Skeletal muscle satellite cell (primary cell): ENCODE data around the genes TGIF2 and GHRH.

DNA sequence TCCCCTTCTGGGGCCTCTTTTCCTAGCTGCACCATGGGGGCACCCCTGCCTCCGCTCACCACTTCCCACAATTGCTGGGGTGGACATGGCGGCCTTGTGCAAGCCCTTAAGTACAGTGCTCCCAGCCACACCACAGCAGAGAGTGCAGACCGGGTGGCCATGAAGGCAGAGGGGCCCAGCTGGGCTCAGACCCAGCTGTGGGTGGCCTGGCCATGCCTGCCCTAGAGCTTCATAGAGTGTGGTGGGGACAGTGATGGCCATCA is 1.3 kb downstream of the MYL9 start:
- CAGE, long polyA plus RNA = no peak

DNA sequence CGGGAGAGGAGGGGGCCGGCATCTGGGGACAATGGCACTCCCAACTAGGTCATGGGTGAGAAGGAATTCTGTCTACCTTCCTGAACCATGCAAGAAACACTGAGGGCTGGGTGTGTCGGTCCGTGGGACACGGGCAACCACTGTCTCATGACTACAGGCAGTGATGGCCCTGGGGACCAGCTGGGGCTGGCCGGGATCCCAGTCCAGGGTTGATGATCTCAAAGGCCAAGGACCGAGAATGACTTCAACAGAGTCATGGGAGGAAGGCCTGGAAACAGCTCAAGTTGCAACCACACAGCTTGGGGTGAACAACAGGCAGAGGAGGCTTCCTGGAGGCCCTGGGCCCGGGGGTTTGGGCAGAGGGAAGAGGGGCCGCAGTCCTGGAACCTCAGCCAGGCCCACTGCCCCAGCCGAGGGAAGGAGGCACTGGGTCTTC is 1.8 kb downstream of the MYL9 start:
- CAGE, long polyA plus RNA = no peak

- CAGE, long polyA plus RNA = start-site peak on the plus strand at chr20:36573323-36573636, 37 and 23 reads in 2 replicates
Measured at GRCh38 chr20:36573139-36573960, at the start of gene TGIF2. Gene TGIF2 (plus strand): TSS chr20:36573597.

DNA sequence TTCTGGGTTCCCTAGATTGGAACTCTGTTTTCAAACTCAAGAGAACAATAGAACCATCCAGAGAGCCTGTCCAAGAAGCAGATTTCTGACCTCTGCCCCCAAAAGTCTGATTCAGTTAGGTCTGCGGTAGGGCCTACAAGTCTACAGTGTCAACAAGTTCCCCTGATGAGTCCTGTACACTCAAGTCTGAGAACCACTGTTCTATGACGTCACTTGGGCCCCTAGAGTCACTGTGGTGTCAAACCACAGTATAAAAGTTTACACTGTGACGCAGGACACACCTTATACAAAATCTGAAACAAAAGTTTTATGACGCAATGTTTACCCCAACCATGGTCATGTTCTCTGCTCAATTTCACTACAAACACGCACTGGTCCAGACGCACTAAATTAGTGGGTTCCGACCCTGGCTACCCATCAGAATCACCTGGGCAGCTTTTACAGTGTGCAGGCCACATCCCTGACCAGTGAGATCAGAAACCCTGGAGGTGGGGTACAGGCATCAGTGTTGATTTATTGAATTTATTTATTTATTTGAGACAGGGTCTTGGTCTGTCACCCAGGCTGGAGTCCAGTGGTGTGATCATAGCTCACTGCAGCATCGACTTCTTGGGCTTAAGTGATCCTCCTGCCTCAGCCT is 17.8 kb downstream of the SLA2 start:
- CAGE, long polyA plus RNA = no peak

GRCh38 chr20:36779834-36781027 is 6.7 kb upstream of the DSN1 start:
- CAGE, long polyA plus RNA = no peak

- CAGE, long polyA plus RNA = no peak
Measured at GRCh38 chr20:36793832-36794330, 20.3 kb upstream of the DSN1 start.

DNA sequence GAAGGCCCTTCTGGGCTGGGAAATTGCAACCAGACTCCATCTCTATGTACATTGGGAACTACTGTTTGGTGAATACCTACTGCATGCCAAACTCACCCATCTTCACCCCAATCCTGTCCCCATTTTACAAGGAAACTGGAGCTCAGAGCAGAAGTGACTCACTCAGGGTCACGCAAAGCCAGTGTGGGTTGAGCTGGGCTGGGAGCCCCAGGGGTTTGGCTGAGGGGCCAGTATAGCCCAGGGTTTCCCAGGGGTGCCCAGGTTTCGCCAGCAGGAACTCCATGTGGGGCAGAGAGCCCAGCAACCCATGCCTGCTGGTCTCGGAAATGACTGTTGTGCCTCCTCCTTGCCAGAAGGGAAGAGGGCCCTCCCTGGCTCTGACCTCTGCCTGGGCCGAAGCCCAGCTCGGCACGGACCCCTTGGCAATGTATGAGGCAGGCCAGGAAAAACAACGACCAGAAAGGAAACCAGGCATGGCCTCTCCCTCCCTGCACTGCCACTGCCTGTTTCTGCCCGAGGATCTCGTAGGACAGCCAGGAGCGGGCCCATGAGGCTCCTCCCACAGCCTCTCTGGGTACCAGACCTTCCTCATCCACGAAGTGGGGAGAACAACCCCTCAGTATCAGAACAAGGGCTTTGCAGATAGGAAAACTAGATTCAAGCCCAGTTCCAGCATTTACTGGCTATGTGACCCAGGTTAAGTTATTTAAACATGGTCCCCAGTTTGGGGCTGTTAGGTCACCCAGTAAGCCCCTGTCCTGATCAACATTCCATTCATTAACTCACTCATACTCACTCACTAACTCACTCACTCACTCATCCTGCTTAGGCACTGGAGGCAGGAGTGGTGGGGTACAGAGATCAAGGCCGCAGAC is 32.0 kb downstream of the SOGA1 start:
- CAGE, long polyA plus RNA = no peak

DNA sequence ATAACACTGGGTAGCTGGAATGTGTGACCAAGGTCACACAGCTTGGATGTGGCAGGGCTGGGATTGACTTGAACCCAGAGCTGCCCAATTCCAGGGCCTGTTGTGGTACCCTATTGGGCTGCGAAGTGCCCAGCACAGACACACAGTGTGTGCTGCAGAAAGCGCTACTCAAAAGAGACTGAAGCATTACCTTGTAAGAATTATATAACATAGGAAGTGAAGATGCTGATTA is 3.6 kb upstream of the SOGA1 start:
- CAGE, long polyA plus RNA = no peak

DNA sequence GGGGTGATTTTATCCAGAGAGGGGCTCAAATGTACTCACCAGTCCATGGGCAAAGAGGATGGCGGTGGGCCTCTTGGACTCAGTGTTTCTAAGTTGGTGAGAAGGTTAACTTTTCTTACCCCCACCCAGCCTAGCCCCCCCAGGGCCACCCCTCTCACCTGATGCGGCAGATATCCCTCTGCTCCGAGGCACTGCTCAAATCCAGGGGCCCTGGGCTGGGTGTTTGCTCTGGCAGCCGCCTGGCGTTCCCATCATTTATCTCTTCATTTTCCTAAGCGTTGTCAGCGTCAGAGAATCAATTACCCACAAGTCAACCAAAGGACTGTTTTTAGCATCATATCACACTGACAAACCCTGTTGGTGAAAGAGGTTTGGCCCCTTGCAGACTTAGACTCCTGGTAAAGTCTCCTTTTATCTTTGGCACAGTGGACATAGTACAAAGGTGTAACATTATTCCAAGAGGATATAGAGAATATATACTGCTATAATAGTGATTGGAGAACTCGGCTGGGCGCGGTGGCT is at the start of gene GHRH:
GHRH (minus strand) TSS at position 230 of the 522 bp plus-strand sequence.
- CAGE, long polyA plus RNA = no peak

DNA sequence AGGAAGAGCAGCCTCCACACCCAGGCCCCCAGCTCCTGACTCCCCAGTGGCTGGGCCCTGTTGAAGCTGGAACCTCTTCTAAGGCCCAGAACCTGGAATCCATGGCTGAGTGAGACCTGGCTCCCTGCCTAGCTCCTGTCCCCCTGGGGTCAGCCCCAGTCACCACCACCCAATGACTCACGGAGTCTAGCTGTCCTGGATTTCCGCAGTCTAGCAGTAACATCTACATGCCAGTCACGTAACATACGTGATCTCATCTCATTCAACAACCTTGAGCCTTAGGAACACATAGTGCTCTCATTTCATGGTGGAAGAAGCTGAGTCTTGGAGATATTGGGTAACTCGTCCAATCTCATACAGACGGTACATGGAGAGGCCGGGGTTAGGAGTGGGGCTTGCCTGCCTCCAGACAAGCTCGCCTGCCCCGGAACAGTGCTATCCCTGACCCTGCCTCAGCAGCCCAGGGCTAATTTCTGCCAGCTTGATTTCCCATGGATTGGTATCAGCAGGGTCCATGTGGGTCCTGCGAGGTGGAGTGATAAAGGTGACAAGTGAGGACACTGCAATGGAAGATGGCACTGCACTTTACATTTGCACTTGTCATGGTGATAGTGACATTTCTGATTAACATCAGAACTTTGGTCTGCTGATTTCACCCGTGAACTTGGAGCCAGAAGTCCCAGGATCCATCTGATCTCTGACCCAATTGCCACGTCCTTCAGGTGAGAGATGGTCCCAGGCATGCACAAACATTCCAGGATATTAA is 9.5 kb upstream of the GHRH start:
- CAGE, long polyA plus RNA = no peak

DNA sequence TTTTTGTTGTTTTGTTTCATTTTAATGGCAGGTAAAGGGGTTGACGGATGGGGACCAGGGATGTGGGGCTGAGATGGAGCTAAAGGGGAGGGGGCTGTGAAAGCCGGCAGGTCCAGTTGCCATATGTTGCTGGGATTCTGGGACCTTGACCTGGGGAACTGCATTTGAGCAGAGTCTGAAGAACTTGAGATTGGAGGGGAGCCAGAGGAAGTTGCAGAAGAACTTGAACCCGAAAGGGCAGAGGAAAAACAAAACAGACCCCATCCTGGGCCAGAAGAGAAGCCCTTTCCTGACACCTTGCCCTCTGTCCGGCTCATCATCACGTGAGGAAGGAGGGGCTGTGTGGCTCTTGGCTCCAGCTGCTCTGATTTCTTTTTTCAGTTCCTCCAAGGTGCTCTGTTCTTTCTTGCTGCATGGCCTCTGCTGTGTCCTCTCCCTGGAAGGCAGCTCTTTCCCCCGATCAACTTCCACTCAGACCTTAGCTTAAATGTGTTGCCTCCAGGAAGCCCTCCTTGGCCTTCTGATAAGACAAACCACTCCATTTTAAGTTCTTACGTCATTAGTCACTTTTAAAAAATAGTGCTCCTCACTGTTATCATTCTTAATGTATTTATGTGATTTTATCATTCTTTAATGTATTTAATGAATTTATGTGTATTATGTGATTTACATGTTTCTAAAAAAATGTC is 12.4 kb upstream of the MANBAL start:
- CAGE, long polyA plus RNA = no peak

DNA sequence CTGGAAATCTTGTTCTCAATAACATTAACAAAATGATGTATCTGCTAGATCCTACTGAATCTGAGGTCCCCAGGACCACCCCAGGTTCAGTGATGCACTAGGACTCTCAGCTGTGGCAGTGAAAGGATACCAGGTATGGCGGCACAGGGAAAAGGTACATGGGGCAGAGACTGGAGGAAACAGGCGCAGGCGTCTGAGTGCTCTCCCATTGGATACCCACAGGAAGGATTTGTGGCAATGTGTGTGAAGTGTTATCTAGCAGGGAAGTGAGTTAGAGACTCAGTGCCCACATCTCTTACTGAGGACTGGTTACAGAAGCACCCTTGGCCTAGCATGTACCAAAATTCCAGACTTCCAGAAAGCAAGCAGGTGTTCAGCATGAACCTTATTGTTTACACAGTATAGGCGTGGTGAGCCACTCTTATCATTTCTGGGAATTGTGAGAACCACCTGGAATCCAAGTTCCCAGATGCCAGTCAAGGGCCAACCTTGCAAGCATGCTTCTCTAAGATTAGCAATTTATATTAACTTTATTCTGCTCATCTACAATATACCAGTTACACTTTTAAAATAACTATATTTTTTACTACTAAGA is 14.2 kb downstream of the MANBAL start:
- CAGE, long polyA plus RNA = no peak

GRCh38 chr20:37316130-37316977 is 26.9 kb downstream of the MANBAL start:
- CAGE, long polyA plus RNA = no peak

DNA sequence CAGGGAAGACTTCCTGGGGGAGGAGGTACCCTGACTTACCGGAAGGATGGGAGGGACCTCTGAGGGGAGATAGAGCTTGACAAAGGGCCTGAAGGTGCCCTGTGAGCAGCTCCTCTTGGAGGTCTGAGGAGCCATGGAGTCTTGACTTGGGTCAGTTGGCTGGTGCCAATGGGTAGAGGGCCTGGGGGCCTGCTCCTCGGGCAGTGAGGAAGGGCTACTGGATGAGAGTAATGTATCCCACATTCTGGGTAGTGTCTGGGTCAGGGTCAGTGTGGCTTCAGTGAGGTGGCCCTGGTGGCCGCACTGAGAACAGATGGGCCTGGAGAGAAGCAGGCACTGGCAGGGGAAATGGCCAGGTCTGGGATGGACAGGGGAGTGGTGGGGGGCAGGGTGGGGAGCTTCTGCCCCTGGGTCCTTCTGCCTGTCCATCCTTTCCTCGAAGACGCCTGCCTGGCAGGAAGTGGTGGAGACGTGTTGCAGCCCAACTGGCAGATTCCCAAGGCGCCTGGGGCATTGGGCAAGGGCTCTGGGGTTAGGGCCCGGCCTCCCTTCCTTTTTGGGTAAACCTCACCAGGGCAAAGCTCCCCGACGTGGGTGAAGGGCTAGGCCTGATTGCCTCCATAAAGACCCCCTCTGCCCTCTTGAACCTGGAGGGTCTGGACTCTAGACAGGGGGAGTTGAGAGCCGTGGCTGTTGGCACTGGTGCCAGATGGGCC is 10.4 kb downstream of the SRC start:
- CAGE, long polyA plus RNA = no peak

GRCh38 chr20:37378606-37379620 is 33.0 kb downstream of the SRC start:
- CAGE, long polyA plus RNA = no peak

- CAGE, long polyA plus RNA = no peak
Measured at GRCh38 chr20:37524127-37525551, 3.0 kb downstream of the BLCAP start.

- CAGE, long polyA plus RNA = no peak
Measured at GRCh38 chr20:37710838-37711487, 17.1 kb downstream of the CTNNBL1 start.

DNA sequence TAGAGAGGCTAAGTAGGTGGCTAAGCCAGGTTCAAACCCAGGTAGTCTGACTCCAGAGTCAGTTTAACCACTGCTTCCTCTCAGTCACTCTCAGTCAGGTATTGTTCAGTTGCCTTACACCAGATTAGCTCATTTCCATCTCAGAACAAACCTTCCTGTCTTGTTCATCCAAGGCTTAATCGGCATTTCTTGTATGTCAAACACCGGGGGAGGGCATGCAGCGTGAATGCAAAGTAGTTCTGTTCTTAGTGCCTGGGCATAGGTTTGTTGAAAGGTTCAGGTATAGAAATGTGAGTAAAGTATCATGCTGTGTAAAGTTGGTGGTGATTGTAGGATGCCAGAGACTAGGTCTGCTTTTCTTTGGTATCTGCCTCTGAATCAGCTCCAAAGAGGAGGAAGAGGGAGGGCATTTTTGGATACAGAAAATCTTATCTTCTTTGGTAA is 51.8 kb downstream of the CTNNBL1 start:
- CAGE, long polyA plus RNA = no peak

DNA sequence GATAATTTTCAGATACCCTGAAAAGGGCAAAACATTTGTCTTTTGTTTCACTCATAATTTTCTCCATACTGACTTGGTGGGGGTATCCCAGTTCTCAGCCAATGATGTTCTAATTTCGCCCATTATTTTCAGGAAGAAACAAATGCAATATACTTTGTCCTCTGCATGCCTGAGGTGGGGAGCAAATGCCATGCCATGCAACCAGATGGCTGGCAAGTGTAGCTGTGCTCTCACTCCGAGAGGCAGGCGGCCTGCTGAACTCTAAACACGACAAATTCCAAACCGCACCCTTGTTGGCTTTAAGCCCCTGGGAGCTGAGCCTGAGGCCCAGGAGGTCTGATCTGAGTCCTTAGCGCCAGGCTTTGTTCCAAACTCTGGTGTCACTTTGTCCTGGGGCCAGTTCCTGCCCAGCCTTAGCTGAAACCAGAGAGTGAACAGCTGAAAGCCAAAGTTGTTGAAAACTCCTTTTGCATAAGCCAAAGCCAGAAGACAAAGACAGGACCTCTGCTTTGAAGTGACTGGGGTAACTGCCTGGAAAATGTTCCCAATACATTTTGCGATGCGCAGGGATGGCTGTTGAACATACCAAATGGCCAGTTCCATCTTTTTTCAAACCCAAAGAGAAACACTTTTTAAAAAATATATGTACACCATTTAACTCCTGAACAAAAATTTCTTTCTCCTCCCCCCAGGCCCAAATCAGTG is 46.3 kb downstream of the TTI1 start:
- CAGE, long polyA plus RNA = no peak

DNA sequence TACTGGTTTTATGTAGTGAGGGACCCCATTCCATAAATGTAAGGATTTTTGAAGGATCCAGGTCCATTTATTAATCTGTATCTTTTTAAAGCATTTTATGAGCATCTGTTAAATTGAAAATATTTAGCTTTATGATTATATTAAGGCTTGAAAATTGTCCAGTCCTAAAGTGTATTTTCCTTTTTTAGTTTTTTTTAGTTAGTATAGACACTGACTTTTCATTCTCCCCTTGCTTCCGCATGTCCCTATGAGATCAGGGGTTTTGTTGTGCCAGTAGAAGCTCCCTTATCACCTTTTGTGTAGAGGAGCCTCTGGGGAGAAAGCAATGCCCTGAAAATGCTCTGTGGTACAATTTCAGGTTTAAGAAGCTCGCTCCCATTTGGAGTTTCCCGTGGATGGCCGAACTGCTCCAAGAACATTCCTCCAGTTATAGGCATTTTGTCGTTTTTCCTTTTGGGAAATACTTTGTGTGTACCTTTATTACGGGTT is 49.8 kb downstream of the RPRD1B start:
- CAGE, long polyA plus RNA = no peak